Melanocyte of skin (primary cell): ENCODE data around the gene AATK.

GRCh38 chr17:80475979-80476447 lies 394 bp downstream of the NPTX1 start:
- CAGE, long polyA plus RNA, 2 experiments = no peak in any of the 2 experiments

DNA sequence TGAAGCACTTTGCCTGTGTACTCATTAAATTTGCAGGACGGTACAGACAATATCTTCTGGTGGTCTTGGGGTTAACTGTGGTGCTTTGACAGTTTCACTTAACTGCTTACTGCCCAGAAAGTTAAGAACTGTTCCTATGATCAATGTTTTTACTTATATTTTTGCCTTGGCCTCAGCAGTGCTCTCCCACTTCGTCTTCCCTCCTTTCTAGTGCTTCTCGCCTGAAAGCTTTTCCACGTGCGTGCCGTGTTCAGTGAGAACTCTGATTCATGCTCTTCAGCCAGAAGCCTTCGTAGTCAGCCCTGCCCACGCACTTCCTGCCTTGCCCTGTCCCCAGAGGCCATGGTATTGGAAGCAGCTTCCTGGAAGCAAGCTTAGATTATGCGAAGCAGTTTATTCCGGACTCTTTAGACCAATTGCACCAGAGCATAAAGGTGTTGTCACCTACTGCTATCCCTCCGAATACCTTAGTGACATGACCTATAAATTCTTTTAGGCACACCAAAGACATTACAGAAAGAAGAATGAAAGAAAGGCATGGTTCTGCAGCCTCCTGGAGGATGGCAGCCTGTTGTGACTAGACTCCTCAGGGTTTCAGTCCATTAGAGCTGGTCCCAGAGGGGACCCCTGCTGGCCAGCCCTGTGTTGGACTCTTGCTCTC lies 105.1 kb downstream of the RPTOR start:
- CAGE, long polyA plus RNA, 2 experiments = no peak in any of the 2 experiments

DNA sequence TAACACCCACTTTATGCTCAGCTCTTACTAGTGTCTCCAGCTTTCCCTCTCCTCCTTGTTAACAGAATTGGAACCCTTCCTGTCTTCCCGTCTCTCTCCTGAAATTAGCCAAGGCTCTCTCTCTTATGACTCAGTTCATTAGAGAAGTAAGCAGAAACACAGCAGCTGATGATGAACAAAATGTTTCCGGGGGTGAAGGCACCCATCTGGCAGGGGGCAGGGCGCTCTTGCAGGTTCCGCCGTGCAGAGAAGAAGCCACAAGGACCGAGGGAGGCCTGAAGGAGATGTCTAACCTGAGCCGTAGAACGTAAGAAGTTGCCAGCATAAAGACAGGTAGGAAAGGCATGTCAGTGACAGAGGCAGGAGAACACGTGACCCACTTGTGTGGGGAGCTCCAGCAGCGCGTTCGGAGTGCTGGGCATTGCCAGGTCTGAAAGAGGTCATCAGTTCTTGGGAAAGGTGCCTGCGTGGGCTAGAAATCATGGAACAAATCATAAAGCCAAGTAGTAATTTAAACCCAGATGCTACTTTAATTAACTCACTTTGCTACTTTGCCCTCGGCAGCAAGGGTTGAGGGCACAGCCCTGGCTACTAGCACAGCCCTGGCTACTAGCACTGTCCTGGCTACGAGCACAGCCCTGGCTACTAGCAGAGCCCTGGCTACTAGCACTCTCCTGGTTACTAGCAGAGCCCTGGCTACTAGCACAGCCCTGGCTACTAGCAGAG lies 198.6 kb downstream of the RPTOR start:
- CAGE, long polyA plus RNA, 2 experiments = no peak in any of the 2 experiments

GRCh38 chr17:80750315-80750782 lies 205.7 kb downstream of the RPTOR start:
- CAGE, long polyA plus RNA, 2 experiments = no peak in any of the 2 experiments

GRCh38 chr17:80786341-80786800 lies 205.3 kb upstream of the CHMP6 start:
- CAGE, long polyA plus RNA, 2 experiments = no peak in any of the 2 experiments

- CAGE, long polyA plus RNA, 2 experiments = no peak in any of the 2 experiments
Measured at GRCh38 chr17:80864936-80865552, 126.6 kb upstream of the CHMP6 start.

DNA sequence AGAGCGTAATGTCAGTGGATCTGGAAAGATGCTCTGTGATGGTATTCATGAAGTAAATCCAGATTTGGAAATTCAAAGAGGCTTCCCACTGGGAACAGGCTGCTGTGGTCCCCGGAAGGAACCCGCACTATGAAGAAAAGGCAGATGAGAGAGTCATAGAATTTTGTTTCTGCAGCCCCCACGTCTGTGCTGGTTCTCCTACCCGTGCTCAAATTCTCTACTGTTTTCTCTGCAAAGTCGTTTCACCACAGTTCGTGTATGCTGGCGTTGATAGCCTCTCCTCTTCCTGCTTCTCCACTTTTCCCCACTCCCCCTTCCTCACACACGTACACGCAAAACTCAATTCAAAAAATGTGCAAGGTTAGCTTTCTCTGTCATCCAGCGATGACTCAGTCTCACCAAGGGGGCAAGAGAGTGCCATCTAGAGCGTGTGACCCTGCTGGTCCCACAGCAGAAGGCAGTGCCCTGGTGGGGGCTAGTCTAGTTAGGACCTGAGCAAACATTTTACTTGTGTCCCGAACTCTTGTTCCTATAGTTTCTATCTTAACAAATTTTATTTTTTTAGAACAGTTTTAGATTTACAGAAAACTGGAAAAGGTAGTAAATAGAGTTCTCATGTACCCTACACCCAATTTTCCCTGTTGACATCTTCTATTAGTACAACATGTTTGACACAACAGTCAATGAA lies 121.3 kb upstream of the CHMP6 start:
- CAGE, long polyA plus RNA, 2 experiments = no peak in any of the 2 experiments

- CAGE, long polyA plus RNA, 2 experiments = no peak in any of the 2 experiments
Measured at GRCh38 chr17:80886459-80886981, 105.1 kb upstream of the CHMP6 start.

- CAGE, long polyA plus RNA, 2 experiments = no peak in any of the 2 experiments
Measured at GRCh38 chr17:80892541-80893358, 98.9 kb upstream of the CHMP6 start.

DNA sequence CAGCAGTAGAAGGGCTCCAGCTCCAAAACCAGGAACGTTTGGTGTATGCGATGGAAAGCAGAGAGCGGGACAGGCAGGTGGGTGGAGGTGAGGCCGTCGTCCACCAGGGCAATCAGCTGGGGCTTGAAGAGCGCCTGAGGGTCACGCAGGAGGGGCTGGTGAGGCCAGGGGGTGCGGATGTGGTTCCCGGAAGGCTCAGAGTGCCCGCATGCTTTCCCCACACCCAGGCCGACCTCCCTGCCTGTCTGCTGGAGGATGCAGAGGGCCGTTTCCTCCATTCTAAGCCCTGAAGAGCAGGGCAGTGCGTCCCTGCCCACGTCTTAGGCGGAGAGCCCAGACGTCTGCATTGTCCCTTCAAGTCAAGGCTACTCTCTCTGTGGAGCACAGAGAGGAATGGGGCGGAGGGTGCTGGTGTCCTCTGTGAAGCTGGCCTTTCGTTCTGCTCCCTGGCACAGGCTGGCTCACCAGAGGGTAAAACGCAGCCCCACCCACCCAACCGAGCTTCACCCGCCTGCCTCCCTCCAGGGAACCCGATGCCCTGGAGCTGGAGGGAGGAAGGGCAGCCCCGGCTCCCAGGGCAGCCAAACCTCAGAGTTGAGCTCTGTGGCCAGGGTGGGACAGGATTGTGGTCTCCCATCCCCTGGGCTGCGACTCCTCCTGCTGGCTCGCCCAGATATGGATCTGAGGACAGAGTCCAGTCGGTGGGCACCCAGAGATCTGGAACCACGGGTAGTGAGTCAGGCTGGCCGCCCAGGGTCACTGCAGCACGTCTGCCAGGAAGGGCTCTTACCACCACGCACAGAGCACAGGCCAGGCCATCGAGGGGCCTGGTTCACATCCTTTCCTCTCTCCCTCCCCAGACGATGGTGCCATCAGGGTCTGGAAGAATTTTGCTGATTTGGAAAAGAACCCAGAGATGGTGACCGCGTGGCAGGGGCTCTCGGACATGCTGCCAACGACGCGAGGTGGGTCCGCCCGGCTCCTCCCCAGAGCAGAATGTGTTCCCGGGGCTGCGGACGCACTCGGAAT lies 42.7 kb upstream of the CHMP6 start:
- CAGE, long polyA plus RNA, 2 experiments = no peak in any of the 2 experiments

GRCh38 chr17:80992826-80993265 lies 1.2 kb downstream of the CHMP6 start:
- CAGE, long polyA plus RNA, 2 experiments = no peak in any of the 2 experiments

DNA sequence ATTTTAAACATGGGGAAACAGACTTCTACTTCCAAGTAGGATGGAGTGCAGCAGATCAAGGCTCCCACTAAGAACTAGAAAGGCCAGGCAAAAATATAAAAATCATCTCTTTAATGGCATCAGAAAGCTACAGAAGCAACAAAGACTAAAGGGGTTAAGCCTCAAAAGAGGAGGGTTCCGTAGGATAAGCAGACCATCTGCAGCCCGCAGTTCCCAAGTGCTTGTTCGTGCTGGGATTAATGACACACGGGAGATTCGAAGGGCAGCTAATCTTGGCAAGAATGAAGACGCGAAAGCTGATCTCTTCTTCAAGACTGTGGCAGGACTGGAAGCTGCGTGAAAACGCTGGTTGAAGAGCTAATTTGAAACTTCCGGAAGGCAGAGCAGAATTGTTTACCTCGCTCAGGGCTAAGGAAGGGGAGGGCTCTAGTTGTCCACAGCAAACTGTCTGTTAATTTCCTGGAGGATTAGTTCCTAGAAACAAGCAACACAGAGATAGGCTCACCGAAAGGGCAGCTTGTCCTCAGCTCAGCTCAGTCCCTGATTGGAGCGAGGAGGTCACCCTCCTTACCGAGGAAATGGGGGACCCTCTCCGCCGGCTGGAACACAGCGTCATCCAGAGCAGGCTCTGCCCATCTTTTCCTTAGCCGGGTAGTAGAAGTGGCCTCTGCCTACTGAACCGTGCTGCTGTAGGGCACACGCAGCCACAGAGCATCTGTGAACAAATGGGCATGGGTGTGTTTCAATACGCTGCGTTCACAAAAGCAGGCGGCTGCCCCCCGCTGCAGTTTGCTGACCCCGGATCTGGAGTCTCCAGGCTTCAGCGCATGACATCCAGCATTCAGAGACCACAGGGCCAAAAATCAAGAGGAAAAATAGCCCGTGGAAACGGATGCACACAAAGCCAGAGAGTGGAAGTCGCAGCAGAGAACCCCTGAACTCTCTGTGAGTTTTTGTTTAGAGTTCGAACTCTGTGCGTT lies 16.8 kb upstream of the BAIAP2 start:
- CAGE, long polyA plus RNA, 2 experiments = no peak in any of the 2 experiments

DNA sequence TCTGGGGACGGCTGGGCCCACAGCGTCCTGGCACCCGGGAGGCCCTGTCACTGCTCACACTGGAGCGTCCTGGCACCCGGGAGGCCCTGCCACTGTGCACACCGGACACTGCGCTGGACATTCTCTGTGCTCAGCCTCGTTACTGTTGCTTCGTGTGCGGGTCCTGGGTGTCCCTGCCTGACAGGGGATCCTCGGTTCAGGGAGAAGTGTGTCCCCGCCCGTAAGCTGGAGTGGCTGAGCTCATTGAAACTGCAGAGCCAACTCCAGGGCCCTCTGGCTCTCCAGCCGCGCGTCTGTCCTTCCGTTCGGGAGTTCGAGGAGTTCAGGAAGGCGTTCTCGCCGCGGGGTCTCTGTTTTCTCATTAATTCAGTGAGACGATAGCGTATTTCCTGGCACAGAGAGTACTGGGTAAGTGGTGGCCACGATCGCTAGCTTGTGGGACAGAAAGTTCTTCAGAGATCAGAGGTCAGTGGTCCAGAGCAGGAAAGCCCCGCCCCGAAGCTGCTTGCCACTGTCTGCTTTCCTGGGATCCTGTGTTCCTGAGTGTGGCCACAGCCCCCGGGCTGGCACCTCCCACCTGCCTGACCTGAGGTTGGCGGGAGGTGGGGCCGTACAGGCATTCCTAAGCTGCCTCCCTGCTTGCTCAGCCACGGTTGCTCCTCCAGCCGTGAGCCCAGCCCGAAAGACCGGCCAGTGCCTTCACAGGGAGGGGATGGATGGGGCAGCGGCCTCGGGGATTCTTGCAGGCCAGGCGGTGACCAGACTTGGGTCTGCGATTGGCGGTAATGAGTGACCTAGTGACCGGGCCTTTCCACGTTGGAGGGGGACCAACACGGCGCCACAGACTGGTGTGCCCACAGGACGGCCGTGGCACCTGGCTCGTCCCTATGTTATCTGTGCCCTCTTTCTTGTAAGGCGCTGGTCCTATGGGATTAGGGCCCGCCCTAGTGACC lies 8.9 kb downstream of the BAIAP2 start:
- CAGE, long polyA plus RNA, 2 experiments = no peak in any of the 2 experiments

- CAGE, long polyA plus RNA, 2 experiments = no peak in any of the 2 experiments
Measured at GRCh38 chr17:81052557-81053648, 18.0 kb downstream of the BAIAP2 start.

DNA sequence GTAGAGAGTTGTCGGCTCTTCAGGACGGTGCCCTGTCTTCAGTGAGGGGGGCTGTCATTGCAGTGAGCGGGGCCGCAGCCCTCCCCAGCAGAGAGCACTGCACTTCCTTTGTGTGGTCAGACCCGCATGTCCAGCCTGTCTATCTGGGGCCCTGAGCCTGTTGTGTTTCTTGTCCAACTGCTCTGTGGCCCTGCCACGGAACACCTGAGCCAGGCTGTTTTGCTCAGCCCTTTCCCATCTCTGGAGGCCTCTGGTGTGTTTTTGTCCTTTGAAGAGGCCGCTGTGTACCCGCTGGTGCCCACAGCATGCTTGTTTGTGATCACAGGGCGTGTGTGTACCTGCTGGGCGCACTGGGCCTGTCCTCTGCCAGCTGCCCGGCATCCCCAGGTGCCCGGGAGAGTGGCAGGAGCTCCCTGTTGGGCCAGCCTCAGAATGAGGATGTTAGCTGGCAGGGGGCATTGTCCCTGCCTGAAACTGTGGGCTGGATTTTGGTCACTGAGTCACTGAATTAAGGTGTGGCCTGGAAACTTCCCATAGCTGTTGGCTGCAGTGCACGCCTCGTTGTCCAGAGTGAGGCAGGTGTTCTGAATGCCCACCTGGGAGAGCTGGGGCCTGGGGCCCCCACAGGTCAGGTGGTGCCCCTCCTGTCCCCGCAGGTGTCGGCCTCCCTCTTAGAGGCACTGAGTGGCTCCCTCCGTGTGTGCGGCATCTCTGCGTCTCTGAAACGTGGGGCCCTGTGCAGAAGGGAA lies 31.1 kb downstream of the BAIAP2 start:
- CAGE, long polyA plus RNA, 2 experiments = no peak in any of the 2 experiments

DNA sequence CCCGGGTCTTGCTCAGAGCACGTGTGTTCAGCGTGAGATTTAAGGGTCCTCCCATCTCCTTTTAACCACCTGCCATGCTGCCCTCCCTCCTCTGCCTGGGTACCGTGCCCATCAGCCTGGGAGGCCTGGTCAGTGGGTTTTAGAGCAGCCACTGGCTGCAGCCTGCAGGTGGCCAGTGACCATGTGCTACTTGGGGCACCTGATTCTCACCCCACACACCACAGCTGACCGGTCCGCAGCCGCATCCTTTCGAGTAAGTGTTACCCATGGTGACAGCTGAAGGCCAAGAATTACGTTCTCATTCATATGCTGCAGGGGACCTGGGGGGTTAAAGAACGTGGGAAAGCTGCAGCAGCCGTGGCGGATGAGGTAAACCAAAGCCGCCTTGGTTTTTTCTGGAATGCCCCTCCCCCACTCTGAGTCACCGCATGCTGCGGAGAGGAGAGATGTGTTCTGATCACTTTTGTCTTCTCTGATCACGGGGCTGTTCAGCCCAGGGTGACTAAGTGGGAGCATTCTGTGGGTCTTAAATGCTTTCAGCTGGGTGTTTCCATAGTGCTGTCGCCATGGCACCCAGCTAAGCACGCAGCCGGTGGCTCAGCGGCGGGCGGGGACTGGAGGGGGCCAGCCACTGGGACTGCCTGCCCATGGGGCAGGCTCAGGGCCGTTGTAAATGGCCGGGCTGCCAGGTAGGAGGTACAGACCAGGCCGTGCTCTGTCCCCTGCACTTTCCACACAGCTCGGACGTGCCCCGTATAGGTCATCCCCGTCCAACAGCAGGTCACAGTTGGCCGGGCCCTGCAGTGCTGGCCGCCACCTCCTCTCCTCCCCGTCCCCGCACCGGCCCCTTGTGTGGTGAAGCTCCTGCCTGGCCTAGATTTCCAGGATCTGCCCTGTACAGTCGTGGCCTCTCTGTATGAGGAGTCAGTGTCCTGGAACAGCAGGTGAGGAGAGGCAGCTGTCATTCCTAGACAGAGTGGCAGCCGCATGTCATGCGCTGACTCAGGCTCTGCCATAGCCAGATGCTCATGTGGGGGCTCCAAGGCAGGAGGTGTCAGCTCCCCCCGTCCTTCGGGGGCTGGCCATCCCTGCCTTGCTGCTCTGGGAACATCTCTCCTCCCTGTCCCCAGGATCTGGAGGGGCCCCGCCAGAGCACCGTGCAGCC lies 60.0 kb downstream of the BAIAP2 start:
- CAGE, long polyA plus RNA, 2 experiments = no peak in any of the 2 experiments

GRCh38 chr17:81119022-81120135 lies 45.9 kb upstream of the PVALEF start:
- CAGE, long polyA plus RNA, 2 experiments = no peak in any of the 2 experiments

DNA sequence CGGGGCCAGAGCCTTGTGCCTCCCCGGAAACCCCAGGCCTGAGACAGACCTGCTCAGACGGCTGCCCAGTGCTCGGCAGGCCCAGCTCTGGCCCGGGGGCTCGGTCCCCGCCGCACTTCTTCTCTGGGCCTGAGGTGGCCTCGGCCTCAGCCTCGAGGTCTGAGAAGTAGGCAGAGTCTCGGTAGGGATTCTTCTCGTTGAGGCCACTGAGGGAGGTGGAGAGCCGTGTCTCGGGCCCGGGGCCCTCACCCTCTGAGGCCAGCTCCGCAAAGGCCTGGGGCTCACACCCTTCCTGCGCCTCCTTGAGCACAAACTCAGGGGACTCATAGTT lies 44.6 kb upstream of the PVALEF start:
- CAGE, long polyA plus RNA, 2 experiments = no peak in any of the 2 experiments

DNA sequence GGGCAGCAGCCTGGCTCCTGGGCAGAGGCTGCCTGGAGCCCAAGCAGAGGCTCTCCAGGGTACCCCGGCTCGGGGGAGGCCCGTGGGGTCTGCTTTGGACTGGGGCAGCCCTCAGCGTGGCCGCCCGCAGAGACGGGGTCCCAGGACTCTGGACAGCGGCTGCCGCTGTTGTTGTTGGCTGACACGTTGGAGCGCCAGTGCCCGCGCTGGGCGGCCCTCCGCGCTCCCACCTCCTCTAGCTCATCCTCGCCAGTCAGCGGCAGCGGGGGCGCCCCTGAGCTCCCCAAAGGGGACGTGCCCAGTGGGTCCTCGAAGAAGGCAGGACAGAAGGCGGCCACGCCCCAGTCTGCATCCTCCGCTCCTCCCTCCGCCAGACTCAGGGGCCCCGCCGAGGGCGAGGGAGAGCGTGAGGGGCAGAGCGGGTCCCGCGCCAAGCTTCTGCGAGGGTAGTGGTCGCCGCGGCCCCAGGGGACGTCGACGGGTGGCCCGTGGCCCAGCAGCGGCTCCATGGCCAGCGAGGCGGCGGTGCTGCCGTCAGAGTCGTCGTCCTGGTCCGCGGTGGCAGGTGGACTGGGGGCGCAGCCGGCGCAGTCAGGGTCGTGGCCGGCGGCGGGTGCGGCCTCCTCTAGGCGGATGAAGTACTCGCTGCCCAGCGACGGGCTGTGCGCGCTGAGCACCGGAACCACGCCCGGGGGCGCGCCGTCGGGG lies 43.4 kb upstream of the PVALEF start:
- CAGE, long polyA plus RNA, 2 experiments = no peak in any of the 2 experiments

DNA sequence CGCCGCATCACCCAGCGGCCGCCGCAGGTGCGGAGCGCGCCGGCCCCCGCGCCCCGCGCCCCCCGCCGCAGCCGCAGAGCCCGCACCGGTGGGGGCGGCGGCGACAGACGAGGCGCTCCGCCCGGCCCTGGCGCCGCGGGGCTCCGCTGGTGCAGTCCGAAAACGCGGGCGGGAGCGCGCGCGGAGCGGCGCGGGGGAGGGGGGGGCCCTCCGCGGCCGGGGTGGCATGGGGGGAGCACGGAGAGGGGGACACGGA lies at the start of gene AATK:
Gene AATK (minus strand): TSS at position 158 of the 256 bp plus-strand sequence.
- CAGE, long polyA plus RNA, 2 experiments = no peak in any of the 2 experiments